HGPS cell (cell line): ENCODE data around the genes NR1H2, JOSD2, SMIM47, SIGLEC7, CD33 and VSIG10L.

- RRBS = 3% methylated on average over 10 of the region's 32 CpGs
These were observed at the start of gene NR1H2 for GRCh38 chr19:50375994-50376616. Gene NR1H2 (plus strand): TSS chr19:50376457.

GRCh38 chr19:50380211-50380540 is 3.9 kb downstream of the NR1H2 start:
- RRBS = no CpG with 5 or more reads among the region's 9 CpGs

DNA sequence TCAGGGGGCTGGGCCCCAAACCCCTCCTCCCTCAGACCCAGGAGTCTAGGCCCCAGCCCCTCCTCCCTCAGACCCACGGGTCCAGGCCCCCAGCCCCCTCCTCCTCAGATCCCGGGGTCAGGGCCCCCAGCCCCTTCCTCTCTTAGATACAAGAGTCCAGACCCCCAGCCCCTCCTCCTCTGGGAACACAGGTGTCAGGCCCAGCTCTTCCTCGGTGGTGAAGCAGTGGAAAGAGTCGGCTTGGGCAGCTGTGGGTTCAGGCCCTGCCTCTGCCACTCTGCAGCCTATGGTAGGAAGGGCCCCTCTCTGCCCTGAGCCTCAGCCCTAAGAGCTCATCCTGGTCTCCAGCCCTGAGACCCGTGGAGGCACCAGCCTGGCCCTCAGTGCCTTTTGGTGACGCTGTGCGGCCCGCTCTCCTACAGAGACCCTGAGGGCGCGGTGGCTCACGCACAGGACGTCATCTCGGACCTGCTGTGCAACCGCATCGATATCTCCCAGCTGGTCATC is 3.7 kb upstream of the SPIB start:
- RRBS = no CpG with 5 or more reads among the region's 15 CpGs

- RRBS = 1% methylated on average over 21 of the region's 80 CpGs
These were observed at the start of gene JOSD2 for GRCh38 chr19:50510665-50511844. Gene JOSD2 (minus strand): TSS chr19:50511191.

DNA sequence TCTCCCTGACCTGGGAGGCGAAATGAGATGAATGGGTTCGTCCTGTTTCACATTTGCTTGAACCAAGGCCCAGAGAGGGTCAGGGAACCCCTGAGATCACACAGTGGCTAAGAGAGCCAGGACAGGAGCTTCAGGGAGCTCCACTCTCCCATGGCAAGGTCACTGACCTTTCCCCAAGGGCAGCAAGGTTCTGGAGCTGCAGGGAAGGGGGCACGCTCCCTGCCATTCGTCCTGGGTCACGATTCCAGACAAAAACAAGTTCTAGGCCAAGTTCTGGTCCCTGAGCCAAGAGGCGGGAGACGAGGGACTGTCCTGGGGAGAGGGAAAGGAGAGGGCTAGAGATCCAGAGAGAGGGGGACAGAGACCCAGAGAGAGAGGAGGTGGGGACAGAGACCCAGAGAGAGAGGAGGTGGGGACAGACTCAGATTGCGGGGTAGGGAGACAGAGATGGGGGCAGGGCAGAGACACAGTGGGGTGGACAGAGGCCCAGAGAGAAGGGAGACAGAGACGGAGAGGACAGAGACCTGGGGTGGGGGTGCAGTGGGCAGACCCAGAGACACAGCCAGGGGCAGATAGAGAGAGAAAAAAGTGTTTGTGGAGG is 508 bp downstream of the ASPDH start:
- RRBS = no CpG with 5 or more reads among the region's 9 CpGs

DNA sequence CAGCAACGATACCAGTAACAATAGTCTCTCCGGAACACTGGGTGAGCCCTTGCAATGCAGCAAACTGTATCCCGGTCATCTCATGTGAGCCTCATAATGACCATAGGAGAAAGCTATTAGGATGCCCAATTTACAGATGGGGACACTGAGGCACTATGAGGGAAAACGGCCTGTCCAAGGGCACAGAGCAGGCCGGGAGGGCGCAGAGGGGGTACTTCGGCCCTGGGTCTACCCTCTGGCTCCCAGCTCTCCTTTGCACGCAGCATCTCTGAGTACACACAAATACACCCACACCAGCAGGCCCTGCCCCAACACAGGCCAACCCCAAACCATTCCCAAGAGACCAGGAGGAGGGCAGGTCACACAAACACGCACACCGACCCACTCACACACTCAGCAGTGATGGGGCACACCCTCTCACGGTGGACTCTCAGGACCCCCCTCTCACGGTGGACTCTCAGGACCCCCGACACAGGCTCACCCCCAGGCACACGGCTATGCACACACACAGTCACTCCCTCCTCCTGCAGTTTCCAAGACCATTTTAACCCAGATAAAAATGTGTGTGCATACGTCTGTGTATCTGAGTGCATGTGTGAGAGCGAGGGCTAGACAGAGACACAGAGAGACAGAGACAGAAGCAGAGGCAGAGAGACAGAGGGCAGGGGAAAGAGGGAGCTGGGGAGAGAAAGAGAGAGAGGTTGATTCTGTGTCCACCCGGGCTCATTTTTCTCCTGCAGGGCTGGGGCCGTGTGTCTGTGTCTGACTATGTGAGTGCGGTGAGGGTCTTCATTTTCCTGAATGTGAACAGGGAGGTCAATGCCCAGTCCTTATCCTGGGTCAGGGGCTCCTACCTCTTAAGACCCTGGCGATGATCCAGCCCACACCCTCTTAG is 18.0 kb downstream of the LRRC4B start:
- RRBS = 91% methylated on average over 1 of the region's 20 CpGs

DNA sequence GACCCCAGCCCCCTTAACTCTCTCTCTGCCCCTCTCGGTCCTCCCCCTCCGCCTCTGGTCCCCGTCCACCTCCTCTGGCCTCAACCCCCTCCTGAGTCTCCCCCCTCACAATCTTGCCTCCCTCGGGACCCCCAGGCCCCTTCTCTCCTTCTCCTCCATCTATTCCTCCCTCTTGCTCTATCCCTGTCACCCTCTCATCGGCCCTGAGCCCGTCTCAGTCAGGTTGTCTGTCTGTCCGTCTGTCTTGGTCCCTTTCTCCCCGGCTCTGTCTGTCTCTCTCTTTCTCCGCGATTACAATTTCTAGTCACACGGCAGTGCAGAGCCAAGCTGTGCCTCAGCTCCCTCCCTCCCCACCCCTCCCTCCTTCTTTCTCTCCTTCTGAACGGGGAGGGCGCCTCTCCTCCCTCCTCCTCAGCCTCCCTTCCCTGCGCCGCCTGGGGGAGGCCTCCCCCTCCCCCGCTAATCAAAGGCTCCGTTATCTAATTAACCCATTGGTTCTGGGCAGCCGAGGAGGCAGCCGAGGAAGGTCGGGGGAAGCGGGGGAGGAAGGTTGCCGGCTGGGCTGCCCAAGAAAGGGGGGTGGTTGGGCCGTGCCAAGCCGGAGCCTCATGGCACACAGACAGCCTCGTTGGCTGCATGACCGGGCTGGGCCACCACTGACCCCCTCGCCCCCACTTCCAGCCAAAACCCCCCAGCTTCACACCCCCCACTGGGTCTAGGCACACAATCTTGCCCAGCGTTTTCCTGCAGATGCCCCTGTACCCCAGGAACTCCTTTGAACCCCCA is 16.5 kb downstream of the LRRC4B start:
- RRBS = 5% methylated on average over 5 of the region's 28 CpGs

DNA sequence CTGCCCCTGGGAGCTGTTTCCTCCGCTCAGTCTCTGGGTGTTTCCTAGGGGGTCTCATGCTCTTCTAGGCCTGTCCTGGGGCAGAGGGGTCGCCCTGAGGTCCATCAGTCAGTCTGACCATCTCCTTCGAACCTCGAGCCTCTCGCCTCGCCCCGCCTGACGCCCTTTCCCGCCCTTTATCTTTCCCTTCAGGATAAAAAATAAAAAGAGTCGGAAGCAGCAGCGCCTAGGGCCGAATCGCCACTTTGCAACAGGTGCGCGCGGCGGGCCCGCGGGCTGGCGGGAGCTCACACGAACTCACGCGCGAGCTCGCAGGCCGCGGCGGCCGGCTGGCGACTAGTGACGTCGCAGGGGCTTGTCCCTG is 33.8 kb downstream of the SYT3 start:
- RRBS = no CpG with 5 or more reads among the region's 32 CpGs

DNA sequence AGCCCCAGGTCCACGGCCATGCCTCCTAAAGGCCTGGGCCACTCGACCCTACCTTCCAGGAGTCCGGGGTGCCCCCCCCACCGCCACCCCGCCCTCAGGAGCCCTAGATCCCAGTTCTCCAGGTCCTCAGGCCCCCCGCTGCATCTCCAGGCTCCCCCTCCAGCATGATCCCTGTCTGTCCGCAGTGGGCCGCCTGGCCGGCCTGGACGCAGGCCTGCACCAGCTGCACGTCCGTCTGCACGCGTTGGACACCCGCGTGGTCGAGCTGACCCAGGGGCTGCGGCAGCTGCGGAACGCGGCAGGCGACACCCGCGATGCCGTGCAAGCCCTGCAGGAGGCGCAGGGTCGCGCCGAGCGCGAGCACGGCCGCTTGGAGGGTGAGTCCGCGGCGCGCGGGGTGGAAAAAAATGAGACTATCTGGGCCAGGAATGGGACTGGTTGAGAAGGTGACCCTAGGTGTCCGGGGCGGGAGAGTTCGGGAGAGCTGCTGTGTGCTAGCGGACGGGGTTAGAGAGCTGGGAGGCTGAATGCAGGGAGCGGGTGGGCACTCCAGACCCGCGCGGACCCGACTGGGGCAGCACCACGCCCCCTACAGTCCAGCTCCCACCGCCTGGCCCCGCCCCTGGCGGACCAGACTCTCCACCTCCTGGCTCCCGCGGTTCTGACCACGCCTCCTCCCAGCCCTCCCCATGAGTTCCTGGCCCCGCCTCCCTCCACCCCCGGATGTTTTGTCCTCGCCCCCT is 1.2 kb downstream of the CLEC11A start:
- RRBS = 3% methylated on average over 2 of the region's 58 CpGs

- RRBS = 8% methylated on average over 10 of the region's 90 CpGs
These were observed 2.2 kb downstream of the CLEC11A start for GRCh38 chr19:50724968-50726155.

GRCh38 chr19:50786089-50786478 is at the start of gene SMIM47:
Gene SMIM47 (minus strand): TSS chr19:50786160.
- RRBS = no CpG with 5 or more reads among the region's 7 CpGs

DNA sequence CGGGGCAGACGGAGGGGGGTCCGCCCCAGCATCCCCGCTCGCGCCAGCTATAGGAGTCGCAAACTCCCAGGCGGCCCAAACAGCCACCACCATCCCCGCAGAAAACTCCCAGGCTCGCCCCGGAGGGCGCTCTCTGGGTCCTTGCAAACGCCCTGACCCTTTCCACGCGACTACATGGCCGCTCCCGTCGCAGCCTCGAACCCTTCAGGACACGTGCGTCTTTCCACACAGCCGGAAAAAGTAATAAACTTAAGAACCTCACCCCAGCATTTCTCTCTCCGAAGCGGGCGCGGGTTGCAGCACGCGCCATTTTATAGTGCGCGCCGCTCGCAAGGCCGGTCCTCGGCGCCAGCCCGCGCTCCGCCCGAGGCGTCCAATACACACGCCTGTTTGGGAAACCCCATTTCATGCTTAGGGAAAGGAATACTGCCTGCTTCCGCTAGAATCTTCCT is 14.1 kb downstream of the ACP4 start:
- RRBS = under 1% methylated on average over 13 of the region's 42 CpGs

DNA sequence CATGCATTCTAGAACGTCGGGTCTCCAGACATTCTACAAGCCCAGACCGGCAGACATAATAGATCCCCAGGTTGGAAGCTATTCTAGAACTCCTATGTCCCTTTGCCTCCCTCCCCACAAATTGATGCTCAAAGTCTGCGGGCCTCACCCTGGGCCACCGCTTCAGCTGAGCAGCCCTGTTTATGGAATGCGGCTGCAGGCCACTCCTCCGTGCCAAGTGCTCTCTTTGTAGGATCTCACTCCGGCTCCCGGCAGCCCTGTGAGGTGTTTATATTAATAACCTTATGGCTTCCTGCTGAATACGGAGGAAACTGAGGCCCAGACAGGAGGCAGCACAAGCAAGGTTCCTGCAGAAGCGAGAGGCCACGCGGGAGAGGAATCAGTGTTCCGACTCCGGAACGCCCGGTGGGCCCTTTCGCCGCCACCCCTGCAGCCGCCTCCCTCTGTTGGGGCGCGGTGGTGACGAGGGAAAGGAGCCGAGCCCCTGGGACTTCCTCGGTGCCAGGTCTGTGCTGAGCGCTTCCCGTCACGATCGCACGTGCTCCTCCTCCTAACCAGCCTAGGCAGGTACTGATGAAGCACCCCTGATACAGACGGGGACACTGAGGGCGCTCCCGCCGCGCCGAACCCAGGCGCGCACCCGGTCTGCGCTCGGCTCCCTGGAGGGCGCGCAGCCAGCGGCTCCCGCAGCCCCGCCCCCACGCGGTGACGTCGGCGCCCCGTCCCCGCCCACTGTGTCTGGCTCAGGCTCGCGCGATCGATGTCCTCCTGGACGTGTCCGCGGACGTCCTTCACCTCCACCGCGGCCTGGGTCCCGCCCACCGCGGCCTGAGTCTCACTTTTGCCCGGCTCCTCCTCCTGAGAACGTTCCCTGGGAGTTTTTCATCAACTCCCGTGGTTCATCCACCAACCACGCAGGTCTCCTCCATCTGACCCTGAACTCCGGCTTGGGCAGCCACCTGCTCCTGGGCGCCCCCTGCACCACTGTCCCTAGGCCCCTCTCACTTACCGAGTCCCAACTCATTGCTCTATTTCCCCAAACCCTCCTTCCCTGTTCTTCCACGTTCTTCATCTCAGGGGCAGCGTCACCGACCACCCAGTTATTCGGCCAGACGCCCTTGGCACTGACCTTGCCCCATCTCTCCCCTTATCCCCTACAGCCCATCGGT is 2.4 kb upstream of the KLK15 start:
- RRBS = 4% methylated on average over 4 of the region's 79 CpGs

DNA sequence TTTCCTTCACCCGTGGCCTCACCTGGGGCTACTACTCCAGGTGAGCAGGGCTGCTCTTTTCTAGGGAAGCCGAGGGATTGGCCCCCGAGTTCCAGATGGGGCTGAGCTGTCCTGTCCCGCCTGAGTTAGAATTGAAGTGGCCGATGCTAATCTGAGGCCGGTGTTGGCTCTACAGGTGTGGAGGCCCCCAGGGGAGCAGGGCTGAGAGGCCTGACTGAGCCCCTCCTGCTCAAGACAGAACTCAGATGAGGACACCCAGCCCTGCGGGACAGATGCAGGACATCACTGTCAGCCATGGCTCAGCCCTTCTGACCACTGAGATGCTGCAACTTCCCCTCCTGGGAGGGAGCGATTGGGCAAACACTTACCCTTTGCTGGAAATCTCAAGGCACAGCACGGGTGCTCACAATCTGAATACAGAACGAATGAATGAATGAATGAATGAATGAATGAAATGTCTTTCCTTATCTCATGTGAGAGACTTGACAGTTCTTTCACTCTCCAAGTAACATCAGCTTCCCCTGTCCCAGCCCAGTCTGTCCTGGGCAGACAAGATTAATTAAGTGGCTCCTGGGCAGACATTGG is 3.6 kb upstream of the SIGLEC7 start:
- RRBS = no CpG with 5 or more reads among the region's 10 CpGs

DNA sequence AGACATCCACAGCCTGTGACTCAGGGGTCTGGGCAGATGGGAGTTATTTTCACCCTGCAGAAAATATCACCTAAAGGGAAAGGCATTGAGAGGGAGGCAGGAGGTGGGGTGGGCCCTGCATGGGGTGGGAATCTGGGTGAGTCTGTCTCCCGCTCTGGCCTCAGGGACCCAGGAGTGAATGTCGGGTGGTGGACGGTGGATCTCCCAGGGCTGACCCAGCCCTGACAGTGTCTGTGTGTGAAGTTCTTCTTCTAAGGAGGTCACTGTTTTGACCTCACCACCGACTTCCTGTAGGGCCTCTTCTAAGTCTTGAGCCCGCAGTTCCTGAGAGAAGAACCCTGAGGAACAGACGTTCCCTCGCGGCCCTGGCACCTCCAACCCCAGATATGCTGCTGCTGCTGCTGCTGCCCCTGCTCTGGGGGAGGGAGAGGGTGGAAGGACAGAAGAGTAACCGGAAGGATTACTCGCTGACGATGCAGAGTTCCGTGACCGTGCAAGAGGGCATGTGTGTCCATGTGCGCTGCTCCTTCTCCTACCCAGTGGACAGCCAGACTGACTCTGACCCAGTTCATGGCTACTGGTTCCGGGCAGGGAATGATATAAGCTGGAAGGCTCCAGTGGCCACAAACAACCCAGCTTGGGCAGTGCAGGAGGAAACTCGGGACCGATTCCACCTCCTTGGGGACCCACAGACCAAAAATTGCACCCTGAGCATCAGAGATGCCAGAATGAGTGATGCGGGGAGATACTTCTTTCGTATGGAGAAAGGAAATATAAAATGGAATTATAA is at the start of gene SIGLEC7:
TSS of gene SIGLEC7 (plus strand) at position 318 of the 790 bp plus-strand sequence.
- RRBS = 92% methylated on average over 4 of the region's 19 CpGs

DNA sequence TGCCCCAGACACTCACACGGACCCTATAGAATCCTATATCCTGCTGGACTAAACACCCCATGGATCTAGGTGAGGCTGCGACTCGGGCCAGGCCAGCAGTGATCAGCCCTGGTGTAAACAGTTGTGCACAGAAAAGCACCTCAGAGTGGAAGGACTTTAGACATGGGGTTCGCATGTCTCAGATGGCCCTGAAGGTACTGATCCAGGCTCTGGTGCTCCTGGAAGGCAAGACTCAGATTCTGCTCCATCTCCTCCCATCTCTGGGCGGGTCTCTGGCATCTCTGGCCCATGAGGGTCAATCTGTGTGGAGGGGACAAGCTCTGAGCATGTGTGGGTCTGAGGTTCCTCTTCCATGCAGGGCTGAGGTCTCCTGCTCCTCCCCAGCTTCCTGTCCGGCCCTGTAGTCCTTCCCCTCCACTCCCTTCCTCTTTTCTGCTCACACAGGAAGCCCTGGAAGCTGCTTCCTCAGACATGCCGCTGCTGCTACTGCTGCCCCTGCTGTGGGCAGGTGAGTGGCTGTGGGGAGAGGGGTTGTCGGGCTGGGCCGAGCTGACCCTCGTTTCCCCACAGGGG is at the start of gene CD33:
TSS of gene CD33 (plus strand) at position 433 of the 573 bp plus-strand sequence.
- RRBS = no CpG with 5 or more reads among the region's 10 CpGs

GRCh38 chr19:51225933-51226580 is 1.2 kb downstream of the CD33 start:
- RRBS = no CpG with 5 or more reads among the region's 9 CpGs

GRCh38 chr19:51341664-51342507 is at the start of gene VSIG10L:
Gene VSIG10L (minus strand): TSS chr19:51342139.
- RRBS = no CpG with 5 or more reads among the region's 5 CpGs

- RRBS = no CpG with 5 or more reads among the region's 10 CpGs
These were observed 12.0 kb downstream of the ETFB start for GRCh38 chr19:51354179-51354691.

DNA sequence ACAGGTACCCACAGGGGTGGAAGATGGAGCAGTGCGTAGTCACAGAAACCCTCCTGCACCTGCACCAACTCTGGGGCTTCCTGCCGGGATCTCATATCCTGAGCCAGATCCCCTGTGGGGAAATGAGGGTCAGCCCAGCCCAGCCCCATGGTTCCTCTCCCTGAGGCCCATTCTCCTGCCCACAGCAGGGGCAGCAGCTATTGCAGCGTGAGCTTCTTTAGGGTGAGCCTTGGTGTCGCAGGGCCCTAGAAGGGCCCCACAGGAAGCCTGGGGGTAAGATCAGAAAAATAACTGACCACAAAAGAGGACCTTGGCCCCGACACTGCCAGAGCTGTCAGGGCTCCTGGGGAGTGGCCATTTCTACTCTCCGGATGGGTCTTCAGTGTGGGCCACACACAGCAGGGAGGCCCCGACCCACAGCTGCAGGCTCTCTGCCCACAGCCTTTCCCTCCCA is 3.4 kb upstream of the SIGLEC8 start:
- RRBS = no CpG with 5 or more reads among the region's 7 CpGs